ENCODE measurements around a stretch of chr3.

DNA sequence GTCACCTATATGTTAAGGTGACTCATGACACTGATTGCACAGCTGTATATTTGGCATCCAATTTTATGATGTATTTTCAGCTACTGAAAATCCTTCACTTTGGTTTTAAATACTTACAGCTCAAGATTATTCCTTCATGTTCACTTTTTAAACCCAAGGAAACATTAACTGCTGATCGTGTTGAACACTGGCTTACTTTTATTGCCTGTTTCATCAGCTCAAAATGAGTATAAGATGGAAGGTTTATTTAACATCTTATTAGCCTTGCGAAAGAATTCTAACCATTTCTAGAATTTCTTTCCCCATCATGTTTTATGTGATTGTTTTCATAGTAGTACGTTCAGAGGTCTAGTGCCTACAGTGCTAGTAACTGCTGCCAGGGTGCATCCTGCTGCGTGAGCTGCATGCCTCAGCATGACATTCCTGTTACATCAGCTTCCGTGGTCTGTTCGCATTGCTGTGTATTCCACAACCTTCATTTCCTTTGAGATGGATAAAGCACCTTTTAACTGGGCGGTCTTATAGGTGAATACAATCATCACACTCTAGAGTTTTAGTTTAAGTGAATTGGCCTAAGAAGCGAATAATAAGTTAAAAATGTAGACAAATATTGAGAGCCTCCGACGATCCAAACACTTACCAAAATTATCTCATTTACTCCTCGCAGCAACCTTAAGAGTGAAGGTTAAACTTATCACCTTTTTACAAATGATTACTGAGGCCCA is 63.9 kb downstream of the LRCH3 start:
- PRO-cap, 2 experiments = no peak in any of the 2 experiments
- RAMPAGE, long total RNA, 5 experiments = no peak in any of the 5 experiments

DNA sequence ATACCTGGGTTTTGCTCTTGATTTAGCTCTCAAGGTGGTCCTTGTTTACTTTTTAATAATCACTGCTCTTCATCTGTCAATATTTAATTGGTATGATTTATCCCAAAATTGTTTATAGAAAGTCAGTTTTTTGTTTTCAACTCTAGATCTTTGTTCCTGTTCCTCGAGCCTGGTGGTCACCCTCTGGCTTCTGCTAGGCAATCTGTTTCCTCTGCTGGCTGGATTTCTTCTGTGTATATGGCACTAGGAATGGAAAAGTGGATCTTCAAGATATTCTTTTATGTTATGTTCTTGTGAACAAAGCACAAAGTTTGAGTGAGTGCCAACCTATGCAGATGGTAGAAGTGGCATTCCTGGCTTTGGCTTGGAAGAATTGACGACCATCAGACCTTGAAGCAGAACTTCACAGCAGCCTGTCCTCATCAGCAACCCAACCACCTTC is 78.4 kb downstream of the LMLN start:
- PRO-cap, 2 experiments = no peak in any of the 2 experiments
- RAMPAGE, long total RNA, 5 experiments = no peak in any of the 5 experiments